ENCODE measurements around a stretch of chr14.

DNA sequence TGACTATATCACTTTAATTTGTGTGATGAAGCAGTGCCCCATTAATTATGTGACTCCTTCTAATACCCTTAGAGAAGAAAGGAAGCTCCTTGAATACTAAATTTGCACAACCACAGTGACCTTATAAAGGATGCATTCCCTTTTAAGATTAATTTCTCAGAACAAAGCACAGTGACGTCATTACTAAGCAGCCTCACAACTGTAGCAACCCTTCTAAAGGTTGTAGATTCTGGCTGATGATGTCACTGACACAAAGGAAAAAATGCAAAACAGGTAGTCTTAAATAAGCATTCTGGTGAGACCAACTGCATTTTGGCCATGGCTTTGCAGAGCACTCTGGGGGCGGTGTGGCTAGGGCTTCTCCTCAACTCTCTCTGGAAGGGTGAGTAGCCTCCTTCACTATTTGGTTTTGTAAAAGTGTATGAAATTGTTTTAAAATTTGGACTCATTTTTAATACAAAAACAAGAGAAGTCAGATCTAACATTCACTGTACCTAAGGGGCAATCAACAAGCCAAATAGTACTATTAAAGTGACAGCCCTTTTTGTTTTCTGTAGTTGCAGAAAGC is 38.5 kb upstream of the OR4E1 start:
- RRBS: no CpG with 5 or more reads among the region's 2 CpGs

- RRBS: no CpG with 5 or more reads among the region's 7 CpGs
Measured at GRCh38 chr14:21748776-21749238, 75.2 kb upstream of the OR4E1 start.

DNA sequence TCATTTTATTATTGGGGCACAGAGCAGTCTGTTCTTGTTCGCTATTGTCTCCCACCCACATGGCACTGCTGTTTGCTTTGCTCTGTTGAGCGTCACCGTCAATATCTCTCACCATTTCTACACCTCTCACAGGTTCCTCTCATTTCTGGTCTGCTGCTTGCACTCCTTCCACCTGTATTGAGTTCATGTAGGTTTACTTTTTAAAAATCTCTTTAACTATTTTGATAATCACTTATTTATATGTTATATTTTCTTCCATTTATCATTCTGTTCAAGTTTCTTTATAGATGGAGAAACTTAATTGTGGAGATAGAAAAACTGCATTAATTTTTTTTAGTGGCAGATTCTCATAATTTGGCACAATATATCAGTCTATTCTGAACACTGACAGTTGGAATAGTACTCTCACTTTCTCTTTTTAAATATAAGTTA is 171.9 kb upstream of the OR4E1 start:
- RRBS: no CpG with 5 or more reads among the region's 3 CpGs

DNA sequence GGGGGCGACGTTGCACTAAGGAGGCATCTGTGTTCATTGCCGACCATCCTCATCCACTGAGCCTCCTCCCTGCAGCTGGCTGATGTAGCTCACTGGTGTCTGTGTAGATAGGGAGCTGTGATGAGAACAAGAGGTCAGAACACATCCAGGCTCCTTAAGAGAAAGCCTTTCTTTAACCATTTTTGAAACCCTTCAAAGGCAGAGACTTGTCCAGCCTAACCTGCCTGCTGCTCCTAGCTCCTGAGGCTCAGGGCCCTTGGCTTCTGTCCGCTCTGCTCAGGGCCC is 220.6 kb upstream of the OR4E1 start:
- RRBS: no CpG with 5 or more reads among the region's 4 CpGs

GRCh38 chr14:21917960-21918253 is 244.3 kb upstream of the OR4E1 start:
- RRBS: no CpG with 5 or more reads among the region's 2 CpGs

GRCh38 chr14:21965141-21965550 is 291.5 kb upstream of the OR4E1 start:
- RRBS: no CpG with 5 or more reads among the region's 3 CpGs

DNA sequence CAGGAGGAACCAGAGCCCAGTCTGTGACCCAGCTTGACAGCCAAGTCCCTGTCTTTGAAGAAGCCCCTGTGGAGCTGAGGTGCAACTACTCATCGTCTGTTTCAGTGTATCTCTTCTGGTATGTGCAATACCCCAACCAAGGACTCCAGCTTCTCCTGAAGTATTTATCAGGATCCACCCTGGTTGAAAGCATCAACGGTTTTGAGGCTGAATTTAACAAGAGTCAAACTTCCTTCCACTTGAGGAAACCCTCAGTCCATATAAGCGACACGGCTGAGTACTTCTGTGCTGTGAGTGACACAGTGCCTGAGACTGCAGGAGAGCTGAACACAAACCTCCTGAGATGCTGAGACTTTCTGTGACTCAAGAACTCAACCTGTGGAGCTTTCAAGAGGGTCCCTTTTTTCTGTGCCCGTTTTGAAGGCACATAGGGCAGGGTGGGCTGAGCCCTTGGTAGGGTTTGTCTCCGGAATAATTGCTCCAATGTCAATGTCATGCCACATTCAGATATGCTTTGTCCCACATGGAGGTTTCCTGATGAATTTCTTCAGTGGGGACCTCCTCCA is 305.3 kb upstream of the OR4E1 start:
- RRBS: no CpG with 5 or more reads among the region's 6 CpGs

GRCh38 chr14:22040376-22040764 is 366.8 kb upstream of the OR4E1 start:
- RRBS: no CpG with 5 or more reads among the region's 5 CpGs

DNA sequence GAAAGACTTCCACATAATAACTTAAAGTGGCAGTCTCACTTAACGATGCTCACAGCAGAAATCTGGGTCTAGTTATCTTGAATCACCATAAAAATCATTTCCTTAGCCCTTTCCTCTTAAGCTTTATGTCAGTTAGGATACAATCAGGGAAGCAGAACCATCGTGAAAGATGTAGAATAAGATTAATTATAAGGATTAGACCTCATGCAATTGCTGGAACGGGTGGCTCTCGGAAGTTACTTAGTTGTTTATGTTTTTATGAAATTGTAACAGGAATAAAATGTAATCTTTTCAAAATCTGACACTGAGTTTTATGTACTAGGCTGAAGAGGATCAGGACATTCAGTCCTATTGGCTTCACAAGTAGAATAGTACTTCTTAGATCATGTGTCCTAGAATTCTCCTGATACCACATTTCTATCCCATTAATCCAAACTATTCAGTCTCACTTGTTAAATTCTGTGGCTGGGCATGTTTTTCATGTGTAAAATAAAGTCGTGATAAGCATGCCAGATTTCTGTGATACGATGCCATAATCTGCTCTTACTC is 423.4 kb upstream of the OR4E1 start:
- RRBS: no CpG with 5 or more reads among the region's 6 CpGs

DNA sequence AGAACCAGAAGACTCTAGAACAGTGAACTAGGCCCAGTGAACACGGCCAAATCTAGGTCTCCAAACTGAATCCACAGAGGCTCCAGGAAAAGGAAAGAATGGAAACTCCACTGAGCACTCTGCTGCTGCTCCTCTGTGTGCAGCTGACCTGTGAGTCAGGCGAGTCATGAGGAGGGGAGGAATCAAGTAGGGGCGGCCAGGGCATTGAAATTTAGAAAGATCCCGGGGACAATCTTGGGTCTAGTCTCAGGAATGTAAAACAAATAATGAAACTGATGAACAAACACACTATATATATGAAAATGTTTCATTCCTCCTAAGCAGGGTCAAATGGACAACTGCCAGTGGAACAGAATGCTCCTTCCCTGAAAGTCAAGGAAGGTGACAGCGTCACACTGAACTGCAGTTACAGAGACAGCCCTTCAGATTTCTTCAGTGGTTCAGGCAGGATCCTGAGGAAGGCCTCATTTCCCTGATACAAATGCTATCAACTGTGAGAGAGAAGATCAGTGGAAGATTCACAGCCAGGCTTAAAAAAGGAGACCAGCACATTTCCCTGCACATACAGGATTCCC is 323.3 kb downstream of the DAD1 start:
- RRBS: no CpG with 5 or more reads among the region's 5 CpGs

DNA sequence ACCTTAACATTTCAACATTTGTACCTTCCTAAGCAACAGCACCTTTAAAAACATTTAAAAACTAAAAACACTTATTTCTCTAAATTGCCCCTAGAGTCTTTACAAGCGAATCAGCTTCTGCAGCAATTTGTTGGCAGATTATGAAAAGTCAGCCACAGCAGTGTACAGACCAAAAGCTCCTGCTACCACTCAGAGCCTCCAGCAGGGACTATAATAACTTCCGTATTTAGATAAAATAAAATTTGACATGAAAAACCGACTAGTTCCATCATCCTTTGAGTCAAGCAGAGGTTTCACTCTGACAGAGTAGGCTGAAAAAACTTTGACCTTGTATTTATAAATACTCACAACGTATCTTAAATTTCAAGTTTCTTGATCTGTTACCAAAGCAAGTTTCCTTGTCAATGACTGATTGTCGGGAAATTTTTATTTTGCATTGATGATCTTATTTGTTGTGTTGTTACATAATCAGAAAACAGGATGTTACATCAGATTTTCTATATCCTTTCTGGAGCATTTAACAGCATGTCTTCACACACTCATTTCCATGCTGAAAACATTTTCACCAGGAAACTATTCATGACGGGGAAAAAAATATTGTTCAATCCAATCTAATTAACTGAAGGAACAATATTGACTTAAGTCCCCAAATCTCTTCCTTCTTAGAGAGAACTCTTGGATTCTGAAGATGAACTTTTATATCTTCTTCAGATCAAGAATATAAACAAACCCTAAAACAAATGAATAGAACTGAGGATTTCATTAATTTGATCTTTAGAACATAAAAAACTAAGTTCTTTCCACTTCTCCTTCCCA is 283.3 kb downstream of the DAD1 start:
- RRBS: no CpG with 5 or more reads among the region's 6 CpGs

GRCh38 chr14:22496570-22497455 is 92.2 kb downstream of the DAD1 start:
- RRBS: no CpG with 5 or more reads among the region's 3 CpGs

DNA sequence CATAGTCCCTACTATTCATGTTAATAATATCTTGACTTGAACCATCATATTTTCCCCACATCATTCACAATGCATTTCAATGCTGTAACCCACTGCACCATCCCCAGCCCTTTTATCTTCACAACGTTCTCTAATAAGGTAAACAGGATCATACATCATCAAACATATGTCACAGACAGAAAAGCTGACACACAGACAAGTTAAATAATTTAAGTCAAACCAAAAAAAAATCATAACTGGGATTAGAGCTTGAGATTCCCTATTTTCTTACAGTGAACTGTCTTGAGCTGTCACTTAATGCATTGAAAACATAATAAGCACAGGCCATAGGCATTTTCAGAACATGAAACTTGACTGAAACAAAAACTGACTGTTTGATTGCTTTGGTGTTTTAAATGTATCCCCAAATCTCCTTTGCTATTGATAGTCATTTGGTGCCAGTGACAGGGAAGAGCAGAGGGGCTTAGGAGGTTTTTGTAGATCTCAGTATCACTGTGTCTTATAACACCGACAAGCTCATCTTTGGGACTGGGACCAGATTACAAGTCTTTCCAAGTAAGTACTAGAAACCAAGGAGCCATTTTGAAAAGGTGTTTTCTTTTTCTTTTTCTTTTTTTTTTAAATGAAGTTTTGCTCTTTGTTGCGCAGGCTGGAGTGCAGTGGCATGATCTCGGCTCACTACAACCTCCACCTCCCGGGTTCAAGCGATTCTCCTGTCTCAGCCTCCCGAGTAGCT is 81.7 kb downstream of the DAD1 start:
- RRBS: no CpG with 5 or more reads among the region's 7 CpGs

DNA sequence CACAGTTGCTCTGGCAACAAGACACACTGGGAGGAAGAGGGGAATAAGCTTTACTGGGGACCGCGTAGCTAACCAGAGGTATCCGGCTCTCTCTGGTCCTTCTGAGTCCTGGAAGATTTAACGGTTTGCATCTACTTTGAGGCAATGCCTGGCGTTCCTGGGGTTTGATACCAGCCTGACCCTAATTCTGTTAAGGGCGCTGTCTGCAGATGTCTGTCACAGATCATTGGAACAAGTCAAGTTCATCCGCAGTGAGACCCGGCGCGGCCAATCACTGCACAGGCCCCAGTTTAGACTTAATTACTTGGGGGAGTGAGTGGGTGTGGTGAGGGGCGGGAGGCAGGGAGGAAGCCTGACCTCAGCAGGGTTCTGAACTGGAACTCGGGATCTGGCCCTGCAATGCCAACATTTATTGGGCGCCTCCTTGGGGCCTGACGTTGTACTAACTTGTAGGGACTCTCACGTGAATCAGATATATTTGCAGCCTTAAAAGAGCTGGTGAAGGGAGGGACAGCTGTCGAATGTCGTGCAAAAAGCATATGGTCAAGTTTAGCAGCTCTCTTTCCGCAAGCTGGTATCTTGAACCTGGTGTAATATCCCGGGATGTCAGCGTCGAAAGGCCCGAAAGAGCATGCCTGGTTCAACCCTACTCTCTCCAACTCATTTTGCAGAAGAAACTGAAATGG is 575 bp upstream of the DAD1 start:
- RRBS: no CpG with 5 or more reads among the region's 22 CpGs

DNA sequence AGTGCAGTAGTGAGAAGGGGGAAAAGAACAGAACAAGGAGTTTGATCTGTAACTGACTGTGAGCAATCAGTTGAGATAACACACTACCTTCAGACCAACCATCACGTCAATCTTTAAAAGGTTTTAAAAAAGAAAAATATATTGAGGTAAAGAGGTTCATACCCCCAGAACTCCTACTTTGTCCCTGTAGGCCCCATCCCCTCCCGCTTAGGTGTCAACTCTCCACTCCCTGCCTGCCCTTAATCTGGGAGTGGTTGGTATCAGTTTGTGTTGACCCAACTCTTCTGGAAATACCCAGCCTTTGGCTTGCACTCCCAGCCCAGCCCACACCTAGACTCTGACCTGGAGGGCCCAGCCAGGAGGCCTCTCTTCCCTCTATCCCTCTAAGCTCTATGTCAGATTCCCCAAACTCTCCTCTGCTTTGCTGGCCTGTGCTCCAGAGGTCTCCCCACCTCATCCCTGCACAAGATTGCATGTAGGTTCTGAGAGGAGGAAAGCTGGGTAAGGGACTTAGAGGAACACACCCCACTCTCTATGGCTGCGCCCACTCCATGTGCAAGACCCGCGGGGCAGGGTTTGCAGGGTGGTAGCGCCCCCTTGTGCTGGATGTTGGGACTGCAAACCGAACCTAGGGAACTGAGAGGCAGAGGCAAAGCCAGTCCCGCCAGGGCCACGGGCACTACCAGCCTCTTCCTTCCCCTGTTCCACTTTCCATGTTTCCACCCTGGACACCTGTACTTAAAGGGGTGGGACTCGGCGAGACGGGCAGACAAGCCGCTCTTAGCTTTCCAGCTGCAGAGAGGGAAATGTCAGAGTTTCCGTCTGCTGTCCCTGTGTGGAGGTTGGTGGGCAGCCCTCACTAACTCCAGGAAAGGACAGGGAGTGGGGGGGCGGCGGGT is 16.5 kb downstream of the MMP14 start:
- RRBS: no CpG with 5 or more reads among the region's 16 CpGs

DNA sequence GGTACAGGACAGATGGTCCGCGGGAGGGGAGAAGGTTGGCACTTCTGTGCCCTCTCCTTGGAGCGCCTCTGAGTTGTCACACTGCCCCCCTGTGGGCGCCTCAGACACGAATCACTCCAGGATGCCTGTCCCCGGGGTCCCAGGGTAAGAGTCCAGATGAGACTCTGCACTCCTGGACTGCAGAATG is 17.0 kb downstream of the MMP14 start:
- RRBS: no CpG with 5 or more reads among the region's 6 CpGs

DNA sequence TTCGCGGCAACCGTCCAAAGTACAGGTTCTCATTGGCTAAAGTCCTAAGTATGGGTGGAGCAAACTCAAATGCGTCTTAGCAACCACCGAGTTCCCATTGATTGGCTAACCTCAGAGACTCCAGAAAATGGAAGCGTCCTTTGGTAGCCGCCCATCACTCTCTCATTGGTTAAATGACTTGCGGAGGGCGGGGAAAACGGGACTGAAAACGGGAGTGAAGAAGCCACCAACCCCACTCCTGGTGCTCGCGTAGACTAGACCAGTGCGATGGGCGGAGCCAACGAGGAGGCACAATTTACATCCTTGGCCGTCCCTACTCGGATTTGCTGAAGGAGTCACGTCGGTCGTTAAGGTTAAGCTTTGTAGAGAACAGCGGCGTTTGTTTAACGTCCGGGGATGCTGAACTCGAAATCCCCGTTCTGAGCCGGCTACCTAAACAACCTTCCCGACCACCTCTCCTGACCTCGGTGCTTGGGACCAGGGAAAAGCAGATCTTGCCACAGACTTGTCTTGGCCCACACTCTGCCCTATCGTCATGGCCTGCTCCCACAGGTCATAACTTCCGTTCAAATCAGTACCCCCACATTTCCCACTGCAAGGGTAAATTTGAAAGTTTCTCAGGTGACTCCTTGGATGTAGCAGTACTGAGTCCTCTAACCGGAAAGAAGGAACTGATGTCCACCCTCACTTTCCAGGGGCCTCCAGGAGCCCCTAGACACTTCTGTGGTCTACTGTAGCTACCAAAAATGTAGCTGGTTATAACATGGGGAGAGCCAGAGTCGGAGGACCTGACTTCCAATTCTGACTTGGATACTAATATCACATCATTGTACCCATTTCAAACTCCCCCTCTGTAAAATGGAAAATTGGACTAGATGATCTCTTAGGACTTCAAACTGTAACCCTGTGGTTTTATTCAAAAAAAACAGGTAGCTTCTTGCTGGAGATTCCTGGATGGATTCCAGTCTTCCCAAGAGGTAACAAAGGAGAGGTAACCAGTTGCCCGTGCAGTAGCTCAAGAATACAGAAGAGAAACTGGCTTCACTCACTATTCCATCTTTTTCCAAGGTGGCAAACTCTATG is 614 bp upstream of the RBM23 start:
- RRBS: no CpG with 5 or more reads among the region's 35 CpGs